ENCODE measurements around a stretch of chr6.

DNA sequence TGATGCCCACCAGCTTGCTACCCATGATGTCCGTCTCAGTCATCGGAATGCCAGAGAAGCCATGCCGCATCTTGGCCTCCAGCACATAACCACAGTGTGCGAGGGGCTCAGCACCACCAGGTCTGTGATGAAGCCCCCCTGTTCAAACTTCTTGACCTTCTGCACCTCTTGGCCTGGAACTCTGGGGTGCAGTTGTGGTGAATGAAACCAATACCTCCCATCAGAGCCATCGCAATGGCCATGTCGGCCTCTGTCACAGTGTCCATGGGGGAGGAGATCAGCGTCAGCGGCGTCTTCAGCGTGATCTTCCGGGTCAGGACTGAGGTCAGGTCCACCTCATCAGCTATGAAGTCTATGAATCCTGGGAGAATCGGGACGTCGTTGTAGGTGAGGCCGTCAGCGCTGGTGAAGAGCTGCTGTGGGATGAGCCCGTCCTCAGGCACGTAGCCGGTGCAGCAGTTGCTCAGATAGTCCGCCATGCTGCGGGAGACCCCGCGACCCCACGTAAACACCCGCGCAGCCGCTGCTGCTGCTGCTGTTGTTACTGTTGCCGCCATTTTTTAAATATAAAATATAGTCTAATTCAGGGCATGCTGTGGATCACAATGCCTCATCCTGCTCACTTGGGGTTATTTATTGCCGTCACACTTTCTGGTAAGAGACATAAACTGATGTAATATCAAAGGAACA lies 18.8 kb upstream of the RNF144B start:
- PRO-cap: no peak

- PRO-cap: no peak
Measured at GRCh38 chr6:18415346-18415545, 28.1 kb downstream of the RNF144B start.

DNA sequence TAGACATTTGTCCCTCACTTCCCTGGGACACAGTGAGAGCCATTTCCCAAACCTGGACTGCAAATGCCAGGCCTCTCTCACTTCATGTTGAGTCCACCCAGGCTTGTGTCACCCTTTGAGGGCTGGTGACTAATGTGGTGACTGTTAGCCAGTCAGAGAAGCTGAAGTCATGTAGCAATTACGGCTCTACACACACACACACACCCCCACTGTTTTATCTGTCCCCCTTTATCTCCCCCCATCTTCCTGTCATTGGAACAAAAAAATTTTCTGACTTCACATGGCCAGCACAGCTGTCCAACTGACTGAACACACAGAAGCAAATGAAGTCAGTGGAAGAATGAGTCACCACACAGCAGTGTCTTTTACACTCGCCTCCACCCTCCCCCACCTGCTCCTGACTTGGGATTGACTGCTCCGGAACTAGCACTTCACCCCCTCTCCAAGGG lies 197.9 kb downstream of the RNF144B start:
- PRO-cap: no peak

DNA sequence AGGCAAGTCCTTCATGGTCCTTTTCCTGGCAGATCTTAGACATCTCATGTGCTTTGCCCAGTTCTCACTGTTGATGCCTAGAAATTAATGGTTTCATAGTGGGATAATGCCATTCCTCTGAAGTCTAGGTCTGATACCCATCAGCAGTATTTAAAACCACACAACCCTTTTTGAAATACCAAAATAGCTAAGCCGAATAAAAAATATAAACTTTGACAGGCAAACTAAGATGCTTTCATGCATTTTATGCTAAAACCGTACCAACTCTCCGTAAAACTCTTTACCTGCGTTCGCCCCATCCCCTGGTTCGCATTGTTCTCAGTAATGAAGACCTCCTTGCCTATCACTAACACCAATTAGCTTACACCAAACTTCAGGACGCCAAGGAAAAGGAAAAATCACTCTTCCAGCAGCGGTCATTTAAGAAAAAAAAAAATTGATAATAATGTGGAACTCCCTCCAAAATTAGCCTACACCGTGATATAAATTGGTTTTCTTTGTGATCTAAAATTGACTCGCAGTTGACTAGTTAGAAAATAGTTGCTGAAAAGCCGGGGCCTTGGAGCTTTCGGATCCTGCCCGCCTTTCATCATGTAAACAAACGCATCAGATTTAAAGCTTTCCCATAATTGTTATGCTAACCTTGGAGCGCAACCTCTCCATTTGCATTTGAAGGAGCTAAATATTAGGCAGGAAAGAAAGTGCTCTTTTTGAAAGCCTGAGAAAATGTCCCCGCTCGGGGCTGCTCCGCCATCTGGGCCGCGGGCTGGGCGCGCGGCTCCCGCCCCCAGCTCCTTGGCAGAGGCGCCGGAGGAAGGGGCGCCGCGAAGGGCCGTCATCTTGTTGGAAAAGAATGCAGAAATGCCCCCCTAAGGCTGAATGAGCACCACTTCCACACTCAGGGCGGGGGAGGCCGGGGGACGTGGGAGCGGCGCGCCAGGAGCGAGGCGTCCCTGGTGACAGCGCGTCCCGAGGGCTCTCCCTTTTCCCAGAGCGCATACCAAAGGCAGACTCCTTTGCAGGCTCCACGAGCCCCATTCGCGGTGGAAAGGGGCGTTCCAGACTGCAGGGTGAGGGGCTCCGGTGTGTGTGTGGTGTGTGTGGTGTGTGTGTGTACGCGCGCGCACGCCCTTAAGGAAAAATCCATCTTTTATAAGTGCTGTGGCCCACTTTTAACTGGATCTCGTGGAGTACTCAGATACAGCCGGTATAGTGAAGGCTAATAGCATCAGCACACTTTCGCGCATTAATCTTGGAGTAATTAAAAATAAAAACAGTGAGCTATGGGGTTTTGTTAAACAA lies 145.8 kb upstream of the ID4 start:
- PRO-cap: no peak

DNA sequence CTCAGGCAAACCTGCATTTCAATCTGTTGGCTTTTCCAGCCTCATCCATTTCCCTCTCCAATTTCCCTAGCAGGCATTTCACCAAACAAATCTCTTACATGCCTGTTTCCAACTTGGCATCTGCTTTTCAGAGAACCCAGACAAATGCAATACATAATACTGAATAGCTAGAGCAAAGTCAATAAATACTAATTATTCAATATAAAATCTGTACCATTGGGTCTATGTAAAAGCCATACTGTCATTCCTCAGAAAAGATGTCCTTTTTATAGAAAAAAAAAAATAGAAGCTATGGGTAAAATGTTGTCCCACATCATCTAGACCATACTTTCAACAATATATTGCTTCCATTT lies 78.2 kb downstream of the MBOAT1 start:
- PRO-cap: no peak

DNA sequence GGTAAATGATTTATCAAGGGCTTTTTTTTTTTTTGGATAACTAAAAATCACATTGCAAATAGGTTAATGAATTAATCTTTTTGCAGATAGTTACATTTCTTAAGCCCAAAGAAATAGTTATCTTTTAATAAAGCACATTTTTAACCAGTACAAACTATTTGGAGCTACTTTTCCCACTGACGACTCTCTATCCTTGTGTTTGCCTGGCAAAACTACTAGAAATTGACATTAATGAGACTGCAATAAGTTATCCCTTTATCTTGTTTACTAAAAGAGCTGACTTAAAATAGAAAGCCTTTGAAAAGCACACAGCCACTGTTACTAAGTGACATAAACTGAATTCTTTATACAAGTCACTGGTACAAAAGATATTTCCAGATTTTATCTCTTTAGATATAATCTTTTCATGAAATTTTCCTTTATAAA lies 9.7 kb downstream of the MBOAT1 start:
- PRO-cap: no peak

DNA sequence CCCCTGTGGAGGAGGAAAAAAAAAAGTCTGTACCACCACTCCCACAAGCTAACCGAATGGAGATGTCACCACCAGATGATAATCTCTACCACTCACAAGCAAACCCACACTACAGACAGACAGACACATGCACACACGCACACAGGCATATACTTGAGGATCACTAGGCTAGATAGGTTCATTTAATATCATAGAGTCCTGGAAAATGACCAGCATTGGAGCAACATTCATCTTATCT lies 1.2 kb upstream of the MBOAT1 start:
- PRO-cap: no peak

- PRO-cap: bidirectional peak, plus-strand start at chr6:20402995, minus-strand start at chr6:20402906
Measured at GRCh38 chr6:20402692-20403228, 1.1 kb downstream of the E2F3 start.

DNA sequence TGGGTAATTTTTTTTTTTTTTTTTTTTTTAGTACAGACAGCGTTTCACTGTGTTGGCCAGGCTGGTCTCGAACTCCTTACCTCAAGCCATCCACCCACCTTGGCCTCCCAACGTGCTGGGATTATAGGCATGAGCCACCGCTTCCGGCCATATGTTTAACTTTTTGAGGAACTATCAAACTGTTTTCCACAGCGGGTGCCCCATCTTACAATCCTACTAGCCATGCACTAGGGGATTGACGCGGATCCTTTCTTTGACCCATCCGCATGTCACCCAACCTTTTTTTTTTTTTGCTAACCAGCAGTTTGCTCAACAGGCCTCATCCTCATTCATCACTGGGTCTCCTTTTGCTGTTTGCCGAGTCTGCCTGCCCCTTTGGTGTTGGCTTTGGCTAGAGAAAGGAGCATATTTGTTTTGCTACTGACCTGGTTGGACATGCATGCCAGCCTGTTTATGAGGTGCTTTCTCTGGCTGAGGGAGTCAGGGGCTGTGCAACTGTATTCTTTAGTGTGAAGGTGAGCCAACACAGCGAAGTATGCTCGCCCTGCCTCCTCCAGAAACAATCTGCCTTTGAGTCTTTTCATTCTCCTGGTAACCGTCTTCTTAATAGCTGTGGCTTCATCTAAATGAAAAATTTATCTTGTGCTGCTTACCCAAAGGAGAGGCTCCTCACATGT lies 40.2 kb downstream of the E2F3 start:
- PRO-cap: no peak

GRCh38 chr6:20491036-20492409 lies 42.7 kb upstream of the CDKAL1 start:
- PRO-cap: no peak

- PRO-cap: no peak
Measured at GRCh38 chr6:21007650-21008353, 473.5 kb downstream of the CDKAL1 start.

GRCh38 chr6:21045175-21045771 lies 511.0 kb downstream of the CDKAL1 start:
- PRO-cap: no peak

GRCh38 chr6:21402232-21402942 lies 191.2 kb upstream of the SOX4 start:
- PRO-cap: no peak

- PRO-cap: no peak
Measured at GRCh38 chr6:21740884-21741145, 147.3 kb downstream of the SOX4 start.

- PRO-cap: no peak
Measured at GRCh38 chr6:21921924-21922487, 328.5 kb downstream of the SOX4 start.

DNA sequence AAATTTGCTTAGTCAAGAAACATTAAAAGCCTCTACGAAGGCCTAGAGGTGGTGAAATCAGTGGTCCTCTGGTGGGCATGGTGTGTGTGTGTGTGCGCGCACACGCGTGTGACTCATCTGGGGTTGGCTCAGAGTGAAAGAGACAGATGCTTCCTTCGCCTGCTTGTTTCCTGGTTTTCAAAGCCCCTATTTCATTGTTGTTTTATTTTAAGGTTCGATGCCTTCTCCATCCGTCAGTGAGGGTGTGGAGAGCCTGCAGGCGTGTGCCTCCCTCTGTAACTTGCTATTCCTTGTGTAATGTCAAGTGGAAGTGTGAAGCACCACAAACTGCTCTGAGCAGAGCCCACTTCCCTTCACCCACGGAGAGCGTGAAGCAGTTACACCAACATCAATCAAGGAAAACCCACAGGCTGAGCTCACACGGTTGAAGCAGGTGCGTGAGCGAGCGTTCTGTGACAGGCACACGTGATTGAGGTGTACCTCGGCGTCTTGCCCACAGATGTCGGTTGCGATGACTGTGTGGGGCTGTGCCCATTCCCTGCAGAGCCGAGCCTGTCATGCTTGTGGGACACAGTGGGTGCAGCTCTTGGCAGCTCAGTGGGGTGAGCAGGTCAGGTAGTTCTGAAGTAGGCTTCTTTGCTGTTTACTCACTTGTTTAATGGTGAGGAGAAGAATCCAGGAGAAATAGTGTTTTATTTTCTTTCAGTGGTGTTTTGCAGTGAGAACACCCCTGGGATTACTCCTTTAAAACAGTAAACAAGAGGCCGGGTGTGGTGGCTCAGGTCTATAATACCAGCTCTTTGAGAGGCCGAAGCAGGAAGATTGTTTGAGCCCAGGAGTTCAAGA lies 233.8 kb downstream of the PRL start:
- PRO-cap: no peak

DNA sequence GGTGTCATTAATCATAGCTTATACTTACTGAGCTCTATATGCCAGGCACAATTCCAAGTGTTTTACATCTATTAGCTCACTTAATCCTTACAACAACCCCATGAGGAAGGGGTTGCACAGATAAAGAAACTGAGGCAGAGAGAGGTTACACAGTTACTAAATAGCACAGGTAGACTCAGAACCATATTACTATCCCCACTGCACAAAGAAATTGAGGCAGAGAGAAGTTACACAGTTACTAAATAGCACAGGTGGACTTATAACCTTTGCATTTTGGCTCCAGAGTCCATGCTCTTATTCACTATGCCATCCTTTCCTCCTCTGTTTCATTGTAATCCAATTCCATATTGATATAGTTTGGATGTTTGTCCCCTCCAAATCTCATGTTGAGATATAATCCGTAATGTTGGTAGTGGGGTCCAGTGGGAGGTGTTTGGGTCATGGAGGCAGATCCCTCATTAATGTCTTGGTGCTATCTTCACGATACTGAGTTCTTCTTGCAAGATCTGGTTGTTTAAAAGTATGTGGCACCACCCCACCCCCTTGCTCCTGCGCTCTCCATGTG lies 3.5 kb downstream of the TDP2 start:
- PRO-cap: no peak

- PRO-cap: no peak
Measured at GRCh38 chr6:24761341-24761863, 13.3 kb upstream of the GMNN start.

DNA sequence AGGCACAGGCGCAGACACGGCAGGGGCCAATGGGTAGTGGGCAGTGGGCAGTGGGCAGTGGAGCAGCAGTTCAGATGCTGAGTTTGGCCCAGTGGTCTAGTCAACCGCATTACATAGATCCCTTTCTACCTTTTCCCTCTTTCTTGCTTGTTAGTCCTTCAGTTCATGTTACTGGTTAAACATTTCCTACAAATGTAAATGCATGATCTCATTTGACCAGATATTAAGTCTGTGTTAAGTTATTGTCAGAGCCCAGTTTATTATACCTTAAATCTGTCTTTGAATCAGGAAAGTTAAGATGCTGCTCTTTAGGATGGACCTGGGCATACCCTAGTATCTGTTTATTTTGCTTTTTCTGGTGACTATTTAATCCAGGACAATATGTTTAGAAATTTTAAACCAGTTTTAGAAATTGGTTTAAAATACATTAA lies 1.8 kb downstream of the GMNN start:
- PRO-cap: no peak

- PRO-cap: no peak
Measured at GRCh38 chr6:24825158-24825484, 26.4 kb upstream of the ARMH2 start.